Measurements from ENCODE around the genes GPR6 and WASF1.

DNA sequence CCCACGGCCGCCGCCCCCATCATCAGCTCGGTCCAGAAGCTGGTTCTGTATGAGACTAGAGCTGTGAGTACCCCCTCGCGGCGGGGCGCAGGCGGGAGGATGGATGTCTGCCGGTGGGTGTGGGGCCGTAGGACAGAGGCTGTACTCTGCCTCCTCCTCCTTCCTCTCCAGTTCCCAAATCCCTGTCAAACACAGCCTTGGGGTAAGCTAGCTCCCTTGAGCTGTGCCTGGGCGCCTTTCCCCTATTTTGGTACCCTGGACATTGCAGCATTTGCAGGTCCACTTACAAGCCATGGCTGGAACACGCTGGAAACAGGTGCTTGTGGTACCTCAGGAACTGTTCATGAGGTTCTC, 320 bp downstream of the FIG4 start:
- RRBS, result no CpG with 5 or more reads among the region's 13 CpGs

- RRBS, result 51% methylated on average over 4 of the region's 6 CpGs
Observed at GRCh38 chr6:109894162-109894830, 83.8 kb upstream of the GPR6 start.

GRCh38 chr6:109977909-109978565, at the start of gene GPR6:
Gene GPR6 (plus strand): TSS chr6:109978311.
- RRBS, result 4% methylated on average over 16 of the region's 38 CpGs

DNA sequence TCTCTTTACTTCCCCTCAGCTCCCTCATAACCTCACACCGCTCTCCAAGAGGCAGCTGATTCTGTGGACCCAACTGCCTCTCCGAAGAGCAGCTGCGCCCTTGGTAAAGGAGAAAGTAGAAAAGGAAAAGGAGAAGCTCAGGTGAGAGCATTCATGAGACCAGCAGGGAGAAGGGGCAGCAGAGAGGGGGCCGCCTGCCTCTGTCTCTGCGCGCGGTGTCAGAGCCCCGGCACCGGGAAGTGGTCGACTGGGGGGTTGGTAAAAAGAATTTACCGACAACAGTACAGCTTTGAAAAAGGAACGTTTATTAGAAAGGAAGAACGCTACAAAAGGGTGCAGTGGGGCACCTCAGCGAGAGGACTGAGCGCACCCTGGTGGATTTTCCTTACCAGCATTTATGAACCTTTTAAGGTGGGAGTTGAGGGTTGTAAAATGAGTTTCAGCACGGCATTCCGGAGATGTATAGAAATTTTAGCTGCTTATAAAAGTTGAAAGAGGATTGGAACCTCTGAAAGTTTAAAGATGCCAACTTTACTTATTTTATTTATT, 61.9 kb downstream of the GPR6 start:
- RRBS, result no CpG with 5 or more reads among the region's 17 CpGs

GRCh38 chr6:110179402-110179777, at the start of gene WASF1:
Gene WASF1 (minus strand): TSS chr6:110179670.
- RRBS, result under 1% methylated on average over 12 of the region's 44 CpGs

DNA sequence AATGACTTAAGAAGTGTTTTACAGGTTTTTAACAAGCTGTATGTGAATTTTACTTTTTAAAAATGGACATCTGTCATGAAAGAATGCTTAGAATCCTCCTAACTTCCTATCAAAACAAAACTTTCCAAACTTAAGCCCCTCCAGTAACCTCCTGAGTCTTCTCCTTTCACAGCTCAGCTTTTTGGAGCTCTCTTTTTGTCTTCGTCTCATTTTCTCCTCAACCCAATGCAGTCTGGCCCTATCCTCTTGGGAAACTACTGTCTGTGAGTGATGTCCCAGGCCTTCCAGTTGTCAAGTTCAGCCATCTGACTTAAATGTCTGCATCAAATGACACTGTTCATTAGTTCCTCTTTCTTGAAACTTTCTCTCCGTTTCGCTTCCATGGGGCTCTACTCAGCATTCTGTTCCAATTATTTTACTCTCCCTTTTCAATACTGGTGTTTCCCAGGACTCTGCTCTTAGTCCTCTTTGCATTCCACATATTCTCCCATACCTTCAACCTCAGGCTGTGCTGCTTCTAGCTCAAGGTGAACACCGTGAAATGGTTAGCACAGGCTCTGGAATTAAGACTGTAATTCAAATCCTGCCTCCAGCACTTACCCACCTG, 1.4 kb downstream of the CDC40 start:
- RRBS, result no CpG with 5 or more reads among the region's 4 CpGs

GRCh38 chr6:110287751-110288076, 70.4 kb downstream of the METTL24 start:
- RRBS, result no CpG with 5 or more reads among the region's 3 CpGs

GRCh38 chr6:110542210-110542754, 65.9 kb upstream of the SLC22A16 start:
- RRBS, result no CpG with 5 or more reads among the region's 7 CpGs

DNA sequence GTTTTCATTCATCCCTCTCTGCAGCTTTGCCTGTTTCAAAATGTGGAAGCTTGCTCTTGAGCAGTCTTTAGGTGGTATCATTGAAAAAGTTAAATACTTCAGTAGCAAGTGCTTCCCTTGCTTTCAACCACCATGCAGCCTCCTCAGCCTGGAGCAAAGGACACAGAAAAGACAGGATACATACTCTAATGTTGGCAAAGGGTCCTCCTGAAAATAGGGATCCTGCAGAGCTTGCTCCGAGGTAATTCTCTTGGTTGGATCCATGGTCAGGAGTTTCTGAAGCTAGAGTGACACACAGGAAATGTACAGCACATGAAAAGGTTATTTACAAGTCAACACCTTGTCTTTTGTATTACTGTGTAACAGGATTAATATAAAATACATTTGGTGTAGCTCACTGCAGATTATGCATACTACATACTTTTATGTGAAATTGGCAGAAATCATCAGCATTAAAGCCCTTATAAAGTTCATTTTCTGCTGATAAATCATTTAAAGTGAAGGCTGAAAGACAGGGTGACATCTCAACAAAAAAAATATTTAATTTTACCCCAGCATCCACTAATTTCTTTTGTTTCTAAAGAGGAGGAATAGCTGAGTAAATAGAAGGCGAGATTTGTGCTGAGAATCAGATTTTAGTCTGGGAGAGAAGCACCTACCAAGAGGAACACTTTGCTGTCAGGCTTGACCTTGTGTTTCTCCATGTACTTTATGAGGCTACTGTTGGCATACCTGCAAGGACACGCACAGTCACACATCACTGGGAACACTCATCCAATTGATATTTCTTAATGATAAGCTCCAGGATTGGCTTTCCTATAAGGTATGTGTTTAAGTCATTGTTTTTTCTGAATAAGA, 146.4 kb upstream of the SLC22A16 start:
- RRBS, result no CpG with 5 or more reads among the region's 3 CpGs

DNA sequence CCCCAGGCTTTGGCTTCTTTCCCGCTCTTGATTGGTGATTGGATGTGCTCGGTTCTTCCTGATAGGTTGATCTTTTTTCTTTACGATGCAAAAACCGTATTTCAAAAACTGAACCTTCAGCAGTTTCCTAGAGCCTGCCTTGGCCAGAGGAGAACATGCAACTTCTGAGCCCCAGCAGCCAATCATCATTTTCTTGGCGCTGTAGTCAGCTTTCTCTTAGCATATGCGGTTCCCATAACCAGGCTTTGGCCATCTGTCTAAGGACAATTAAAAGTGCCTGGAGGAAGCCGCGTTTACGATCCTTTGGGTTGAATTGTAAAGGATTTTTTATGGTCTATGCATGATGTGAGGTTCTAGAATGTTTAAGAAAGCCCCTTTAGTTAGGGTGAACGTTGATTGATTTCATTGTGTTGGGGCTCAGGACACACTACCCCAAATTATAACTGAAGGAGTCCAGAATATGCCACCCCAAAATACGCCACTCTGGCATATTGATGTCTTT, 758 bp upstream of the CDK19 start:
- RRBS, result no CpG with 5 or more reads among the region's 11 CpGs

DNA sequence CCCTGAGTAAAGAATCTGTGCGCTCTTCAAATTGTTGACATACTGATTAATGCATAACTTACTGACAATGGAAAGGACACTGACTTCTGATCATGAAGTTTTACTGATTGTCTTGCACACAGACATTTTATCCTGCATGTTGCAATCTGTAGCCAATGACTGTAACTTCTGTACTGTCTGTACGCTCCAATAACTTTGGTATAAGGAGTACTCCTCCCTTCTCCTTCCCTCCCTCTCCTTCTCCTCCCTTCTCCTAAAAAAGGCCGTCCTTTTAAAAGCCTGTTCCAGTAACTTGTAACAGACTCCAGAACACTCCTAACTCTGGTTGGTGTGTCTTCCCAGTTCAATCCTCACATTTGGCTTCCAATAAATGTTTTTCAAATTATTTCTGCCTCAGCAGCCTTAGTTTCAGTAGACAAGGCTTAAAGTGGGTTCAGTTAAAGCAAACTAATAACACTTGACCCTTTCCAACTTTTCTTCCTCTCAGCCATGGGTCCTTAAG, 6.0 kb upstream of the GTF3C6 start:
- RRBS, result no CpG with 5 or more reads among the region's 3 CpGs

- RRBS, result no CpG with 5 or more reads among the region's 50 CpGs
Observed at GRCh38 chr6:111087930-111088896, 910 bp downstream of the SLC16A10 start.

GRCh38 chr6:111329505-111329820, 70.3 kb downstream of the MFSD4B start:
- RRBS, result no CpG with 5 or more reads among the region's 3 CpGs

GRCh38 chr6:111372508-111373519, 110.2 kb downstream of the REV3L start:
- RRBS, result no CpG with 5 or more reads among the region's 5 CpGs

DNA sequence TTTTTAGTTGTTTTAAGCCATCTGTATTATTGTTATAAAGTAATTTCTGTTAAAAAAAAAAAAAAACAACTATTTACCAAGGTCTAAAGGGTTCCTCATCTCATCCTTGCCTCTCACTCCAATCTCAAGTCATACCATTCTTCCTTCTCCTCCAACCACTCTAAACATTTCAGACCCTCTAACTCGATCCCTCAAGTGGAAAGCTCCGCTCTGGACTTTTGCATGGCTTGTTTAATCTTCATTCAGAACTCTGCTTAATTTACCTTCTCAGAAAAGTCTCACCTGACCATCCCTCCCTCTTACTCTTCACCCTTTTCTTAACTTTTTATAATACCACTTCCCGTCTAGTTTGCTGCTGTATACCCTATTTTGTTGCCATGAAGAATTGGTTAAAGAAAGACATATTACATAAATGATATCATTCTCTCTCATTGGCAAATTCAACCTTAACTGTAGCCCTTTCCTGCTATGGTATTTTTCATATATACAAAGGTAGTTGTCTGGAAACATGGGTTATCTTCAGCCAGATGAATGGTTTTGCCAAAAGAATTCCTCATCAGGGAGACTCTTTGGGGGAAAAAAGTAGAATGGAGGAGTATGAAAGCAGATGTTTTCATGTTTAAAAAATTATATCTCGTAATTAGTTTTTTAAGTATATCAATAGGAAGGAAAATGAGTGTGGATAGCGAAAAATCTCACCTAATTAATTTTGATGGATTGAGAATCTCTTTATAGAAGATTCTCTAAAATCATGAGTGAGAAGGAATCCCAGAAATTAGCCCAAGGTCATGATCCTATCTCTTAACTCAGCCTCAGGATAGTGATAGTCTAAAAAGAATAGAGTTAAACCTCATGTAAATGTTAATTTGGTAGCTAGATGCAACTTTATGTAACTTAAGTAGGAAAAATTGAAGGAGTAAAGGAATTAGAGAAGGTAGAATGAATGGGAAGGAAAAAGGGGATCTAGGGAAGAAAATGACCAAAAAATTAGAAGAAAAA, 70.0 kb downstream of the REV3L start:
- RRBS, result no CpG with 5 or more reads among the region's 5 CpGs

DNA sequence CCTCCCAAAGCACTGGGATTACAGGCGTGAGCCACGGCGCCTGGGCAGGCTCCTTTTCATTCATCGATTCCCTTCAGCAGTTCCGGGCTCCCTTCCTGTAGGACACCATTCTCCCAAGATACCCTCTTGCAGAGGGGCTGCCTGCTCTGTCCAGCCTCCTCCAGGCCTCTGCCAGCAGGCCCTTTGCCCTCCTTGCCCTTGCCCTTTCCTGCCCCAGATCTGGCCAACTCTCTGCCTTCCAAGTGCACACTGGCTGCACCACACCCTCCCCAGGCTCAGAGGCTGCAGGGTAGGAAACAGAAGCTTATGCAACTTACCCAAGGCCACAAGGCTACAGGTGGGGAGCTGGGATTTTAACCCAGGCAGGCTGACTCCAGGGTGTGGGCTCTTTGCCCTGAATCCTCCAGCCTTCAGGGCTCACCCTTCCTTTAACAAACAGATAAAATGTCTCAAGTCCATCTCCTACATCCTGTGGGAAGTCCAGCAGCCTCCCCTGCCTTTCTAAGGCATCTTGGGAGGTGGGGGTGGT, 14.4 kb upstream of the TRAF3IP2 start:
- RRBS, result no CpG with 5 or more reads among the region's 5 CpGs

GRCh38 chr6:111708308-111708649, 102.6 kb upstream of the TRAF3IP2 start:
- RRBS, result no CpG with 5 or more reads among the region's 1 CpG

DNA sequence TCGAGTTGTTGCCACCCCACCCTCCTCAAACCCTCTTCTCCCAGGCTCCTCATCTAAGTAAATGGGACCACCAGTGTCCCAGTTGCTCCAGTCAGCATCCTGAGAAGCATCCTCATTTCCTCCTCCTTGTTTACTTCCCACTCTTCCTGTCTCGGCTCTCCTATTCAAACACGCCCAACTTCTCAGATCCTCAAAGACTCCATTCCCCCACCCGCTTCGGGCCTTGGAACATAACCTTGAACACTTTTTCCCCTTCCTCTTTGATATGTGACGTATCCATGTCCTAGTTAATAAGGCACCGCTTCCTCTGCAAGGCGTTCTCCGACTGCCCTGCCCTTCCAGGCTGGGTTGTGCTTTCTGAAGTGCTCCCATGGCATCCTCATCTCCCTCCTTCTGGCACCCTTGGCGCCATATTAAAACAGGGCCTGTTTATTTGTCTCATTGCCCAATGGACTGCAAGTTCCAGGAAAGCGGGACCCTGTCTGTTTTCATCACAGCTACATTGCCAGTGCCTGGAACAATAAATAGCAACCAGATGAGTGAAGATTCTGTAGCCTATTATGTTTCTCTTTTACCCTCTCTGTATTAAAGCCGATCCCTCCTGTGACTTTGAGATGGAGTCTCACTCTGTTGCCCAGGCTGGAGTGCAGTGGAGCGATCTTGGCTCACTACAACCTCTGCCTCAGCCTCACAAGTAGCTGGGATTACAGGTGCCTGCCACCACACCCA, 115.3 kb upstream of the TRAF3IP2 start:
- RRBS, result no CpG with 5 or more reads among the region's 13 CpGs

DNA sequence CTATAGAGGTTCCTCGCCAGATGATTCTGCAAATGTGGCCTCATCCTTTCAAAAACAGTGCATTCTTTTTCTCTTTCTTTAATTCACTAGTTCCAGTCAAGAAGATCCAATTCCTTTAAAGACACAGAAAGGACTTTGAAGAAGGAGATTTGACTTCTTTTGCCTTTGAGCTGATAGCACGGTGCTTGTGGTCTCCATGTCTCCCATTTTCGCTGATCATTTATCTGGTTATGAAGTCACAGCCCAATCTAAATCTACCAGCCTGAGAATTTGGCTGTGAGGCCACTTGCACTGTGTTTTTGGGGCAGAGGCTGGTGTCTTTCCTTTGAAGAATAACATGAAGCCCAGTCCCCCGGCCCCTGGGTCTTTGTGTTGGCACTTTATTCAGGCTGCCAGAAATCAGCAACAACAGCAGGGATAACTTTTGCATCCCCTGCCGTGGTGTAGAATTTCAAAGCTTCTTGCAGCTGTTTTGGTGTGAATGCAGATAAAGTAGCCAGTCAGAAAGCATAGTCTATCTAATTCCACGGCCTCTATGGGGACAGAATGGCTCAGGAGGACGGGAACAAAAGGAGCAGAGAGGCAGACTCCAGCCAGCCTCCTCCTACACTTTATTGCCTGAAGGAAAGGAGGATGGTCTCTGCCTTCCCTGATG, 125.6 kb upstream of the TRAF3IP2 start:
- RRBS, result no CpG with 5 or more reads among the region's 7 CpGs

- RRBS, result no CpG with 5 or more reads among the region's 10 CpGs
Observed at GRCh38 chr6:111810296-111811266, 62.7 kb downstream of the FYN start.

Data from aortic smooth muscle cell (primary cell).